Natural killer cell (primary cell): ENCODE data around the gene SERPINE3.

- PRO-cap, result no peak
These were observed at the start of gene SERPINE3 for GRCh38 chr13:51339530-51339970. TSS of gene SERPINE3 (plus strand) at chr13:51339691.

DNA sequence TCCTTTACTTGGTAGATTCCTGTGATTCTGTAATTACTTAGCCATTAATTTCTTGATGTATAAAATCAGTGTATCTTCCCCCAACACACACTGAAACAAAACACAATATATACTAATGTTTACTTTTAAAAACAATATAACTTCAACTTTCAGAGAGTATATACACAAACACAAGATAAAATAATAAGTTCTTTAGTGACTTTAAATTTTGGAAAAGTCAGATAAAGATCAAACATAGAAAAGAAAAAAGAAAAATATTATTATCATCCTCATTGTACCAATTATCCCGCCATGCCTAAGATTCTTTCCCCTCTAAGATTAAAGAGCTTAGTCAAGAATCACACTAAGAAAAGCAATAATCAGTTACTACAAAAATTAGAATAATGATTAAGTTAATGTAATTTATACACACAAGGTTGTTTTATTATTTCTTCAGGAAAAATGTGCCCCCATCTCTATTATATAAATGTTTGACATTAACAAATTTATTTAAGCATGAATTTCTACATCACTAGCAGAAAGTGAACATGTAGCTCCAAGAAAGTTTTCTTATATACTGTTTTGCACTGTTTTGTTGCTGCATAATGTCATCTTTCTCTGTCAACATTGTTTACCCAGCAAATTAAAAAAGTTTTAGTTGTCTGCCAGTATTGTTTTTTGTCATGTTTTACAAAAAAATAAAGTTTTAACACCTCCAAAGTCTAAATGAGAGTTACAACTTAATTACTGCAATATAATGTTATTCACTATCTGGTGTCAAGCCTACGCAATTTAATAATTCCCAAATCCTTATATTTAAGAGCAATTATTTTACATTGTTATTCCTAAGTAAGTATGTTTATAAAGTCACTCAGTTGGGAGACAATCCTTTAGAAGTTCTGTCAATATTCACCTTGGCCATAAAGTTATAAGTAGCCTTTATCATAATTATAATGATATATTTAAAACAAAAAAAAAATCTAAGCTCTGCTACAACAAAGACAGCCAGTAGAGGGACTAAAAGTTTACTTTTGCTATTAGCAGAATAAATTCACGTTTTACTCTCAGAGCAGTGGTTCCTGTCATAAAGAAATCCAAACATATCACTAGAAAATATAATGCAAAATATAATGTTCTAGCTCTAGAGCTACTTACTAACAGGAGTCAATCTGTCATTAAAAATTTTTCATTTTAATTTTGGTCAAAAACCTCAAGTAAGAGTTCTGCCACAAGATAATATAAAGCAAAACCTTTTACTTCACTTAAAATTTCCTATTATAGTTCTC is 18.2 kb downstream of the INTS6 start:
- PRO-cap, result no peak

GRCh38 chr13:51456661-51456900 is 3.7 kb upstream of the INTS6 start:
- PRO-cap, result no peak

- PRO-cap, result no peak
These were observed 7.4 kb upstream of the WDFY2 start for GRCh38 chr13:51576902-51577200.

DNA sequence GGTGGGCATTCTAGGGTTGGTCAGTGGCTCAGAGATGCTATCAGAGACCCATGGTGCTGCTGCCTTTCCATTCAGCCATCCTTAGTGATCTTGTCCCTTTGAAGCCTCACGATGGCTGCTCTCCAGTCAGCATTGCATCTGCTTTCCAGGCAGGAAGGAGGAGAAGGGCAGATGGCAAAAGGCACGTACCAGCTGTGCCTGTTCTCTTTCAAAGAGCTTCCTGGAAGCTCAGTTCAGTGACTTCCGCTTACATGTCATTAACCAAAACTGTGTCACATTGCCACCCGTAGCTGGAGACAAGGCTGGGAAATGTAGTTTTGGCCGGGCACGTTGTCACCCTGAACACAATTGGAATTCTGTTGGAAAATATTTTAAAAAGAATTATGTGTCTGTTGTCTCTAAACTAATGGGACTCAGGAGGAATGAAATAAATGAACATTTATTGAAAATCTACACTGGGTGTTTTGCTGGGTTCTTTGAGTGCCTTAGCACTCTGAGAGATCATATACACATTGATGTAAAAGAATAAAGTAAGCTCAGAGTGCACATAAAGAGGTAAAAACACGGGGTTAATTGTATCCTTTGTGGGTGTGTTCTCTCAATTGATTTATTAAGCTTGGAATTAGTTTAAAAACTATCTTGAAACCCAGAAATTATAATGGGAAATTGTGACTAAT is 30.3 kb downstream of the WDFY2 start:
- PRO-cap, result unidirectional peak, minus-strand start at position 210 of the sequence

DNA sequence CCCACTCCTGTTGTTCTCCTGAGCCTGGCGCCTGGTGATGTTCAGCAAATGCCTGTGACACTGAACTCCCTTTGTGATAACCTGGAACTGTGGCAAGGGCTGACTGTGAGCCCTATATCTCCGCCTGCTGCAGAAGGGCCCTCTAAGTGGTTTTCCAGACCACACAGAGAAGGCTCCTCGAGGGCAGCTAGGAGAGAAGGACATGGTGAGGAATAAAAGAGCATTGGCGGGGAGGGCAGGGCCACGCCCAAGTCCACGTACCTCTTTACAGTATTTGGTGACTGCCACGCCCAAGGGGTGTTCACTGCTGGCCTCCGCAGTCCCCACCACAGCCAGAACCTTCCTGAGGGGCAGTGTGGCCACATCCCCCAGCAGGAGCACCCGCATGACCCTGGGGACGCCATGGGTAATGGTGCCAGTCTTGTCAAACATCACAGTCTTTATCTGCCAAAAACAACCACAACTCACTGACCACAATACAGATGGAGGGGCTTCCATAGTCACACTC is 67.3 kb downstream of the ATP7B start:
- PRO-cap, result no peak

DNA sequence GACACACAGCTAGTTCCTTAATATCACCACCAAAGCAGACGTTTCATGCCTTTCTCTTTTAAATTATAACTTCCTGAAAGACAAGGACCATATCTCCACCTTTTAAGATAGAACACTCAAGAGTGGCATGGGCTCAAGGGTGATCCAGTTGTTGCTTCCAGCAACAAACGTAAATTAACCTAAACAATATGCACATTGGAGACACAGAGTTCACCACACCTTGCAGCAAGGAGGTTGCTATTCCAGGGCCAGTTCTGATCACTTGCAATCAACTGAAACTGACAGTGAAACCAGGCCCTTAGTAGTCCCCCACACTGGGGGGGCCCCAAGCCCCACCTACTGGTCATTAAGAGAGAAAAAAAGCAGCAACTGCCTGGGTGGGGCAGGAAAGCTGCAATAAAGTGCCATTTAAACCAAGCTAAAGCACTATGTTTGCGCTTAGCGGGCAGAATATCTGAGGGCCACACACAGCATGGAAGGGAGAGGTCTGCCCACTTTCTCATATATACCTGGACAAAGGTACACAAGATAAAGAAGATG is 51.5 kb downstream of the ATP7B start:
- PRO-cap, result no peak

- PRO-cap, result no peak
These were observed 1.1 kb downstream of the NEK5 start for GRCh38 chr13:52127763-52128226.

- PRO-cap, result no peak
These were observed 22.1 kb downstream of the VPS36 start for GRCh38 chr13:52428199-52428968.

DNA sequence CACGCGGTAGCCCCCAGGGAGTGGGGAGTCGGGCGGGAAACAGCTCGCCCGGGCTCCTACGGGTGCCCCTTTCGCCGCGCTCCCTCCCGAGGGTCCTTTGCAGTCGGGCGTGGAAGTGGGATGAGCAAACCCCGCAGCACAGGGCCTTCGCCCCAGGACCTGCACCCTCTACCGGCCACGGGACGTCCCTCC is 478 bp downstream of the CNMD start:
- PRO-cap, result no peak

DNA sequence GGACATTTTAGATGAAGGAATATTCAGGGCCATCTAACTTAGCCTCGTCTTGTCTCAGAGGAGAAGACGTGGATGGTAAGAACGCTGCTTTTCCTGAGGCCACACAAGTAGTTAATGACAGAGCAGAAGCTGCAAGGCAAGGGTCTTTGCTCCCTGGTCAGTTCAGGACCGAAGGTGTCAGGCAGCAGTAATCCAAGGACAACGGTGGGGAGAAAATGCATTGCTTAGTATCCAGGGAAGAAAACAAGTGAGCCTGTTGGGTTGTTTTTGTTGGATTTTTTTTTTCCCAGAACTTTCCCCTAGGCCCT is 16.3 kb downstream of the OLFM4 start:
- PRO-cap, result no peak

GRCh38 chr13:53513153-53513432 is 484.5 kb downstream of the OLFM4 start:
- PRO-cap, result no peak

- PRO-cap, result no peak
These were observed 1000.5 kb downstream of the OLFM4 start for GRCh38 chr13:54029044-54029598.

- PRO-cap, result no peak
These were observed 1008.2 kb downstream of the OLFM4 start for GRCh38 chr13:54036827-54037159.

DNA sequence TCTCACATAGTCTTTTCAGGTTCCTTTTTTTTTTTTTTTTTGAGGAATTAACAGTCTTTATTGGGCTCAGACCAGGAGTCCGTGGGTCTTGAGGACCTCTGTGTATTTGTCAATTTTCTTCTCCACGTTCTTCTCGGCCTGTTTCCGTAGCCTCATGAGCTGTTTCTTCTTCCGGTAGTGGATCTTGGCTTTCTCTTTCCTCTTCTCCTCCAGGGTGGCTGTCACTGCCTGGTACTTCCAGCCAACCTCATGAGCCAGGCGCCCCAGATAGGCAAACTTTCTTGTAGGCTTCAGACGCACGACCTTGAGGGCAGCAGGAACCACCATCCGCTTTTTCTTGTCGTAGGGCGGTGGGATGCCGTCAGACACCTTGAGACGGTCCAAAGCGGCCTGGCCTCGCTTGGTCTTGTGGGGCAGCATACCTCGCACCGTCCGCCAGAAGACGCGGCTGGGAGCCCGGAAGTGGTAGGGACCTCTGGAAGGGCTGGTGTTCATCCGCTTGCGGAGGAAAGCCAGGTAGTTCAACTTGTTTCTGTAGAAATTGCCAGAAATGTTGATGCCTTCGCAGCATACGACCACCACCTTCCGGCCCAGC is 1412.1 kb downstream of the OLFM4 start:
- PRO-cap, result no peak

DNA sequence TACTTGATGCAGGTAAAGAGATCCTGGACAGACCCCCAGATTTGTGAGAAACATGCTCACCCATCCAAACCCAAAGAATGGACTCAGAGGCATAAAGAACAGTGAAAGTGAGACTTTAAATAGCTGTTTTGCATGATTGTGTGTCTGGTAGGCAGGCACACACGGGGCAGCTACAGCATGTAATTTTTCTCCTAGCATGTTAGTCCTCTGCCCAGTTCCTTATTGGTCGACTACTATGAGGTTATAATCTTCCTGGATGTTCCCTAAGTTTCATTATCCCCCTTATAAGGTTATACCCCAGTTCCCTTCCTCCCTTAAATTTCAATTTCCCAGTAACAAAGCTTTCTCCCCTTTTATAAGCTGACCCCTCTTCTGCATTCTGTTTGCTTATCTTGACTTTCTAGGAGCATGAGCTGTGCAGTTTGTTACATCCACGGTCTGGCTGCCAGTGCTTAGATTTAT is 1261.0 kb upstream of the PRR20A start:
- PRO-cap, result no peak

DNA sequence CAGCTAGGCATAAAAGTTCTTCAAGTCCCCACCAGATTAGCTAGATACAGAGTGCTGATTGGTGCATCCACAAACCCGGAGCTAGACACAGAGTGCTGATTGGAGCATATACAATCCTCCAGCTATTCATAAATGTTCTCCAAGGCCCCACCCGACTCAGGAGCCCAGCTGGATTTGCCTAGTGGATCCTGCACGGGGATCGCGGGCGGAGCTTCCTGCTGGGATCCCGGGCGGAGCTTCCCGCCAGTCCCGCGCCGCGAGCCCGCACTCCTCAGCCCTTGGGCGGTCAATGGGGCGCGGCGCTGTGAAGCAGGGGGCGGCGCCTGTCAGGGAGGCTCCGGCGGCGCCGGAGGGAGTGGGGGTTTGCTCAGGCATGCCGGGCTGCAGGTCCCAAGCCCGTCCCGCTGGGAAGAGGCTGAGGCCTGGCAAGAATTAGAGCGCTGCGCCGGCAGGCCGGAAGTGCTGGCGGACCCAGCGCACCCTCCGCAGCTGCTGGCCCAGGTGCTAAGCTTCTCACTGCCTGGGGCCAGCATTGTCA is 119.4 kb downstream of the PRR20E start:
- PRO-cap, result no peak

- PRO-cap, result no peak
These were observed 1.8 kb downstream of the PCDH17 start for GRCh38 chr13:57633233-57633881.

DNA sequence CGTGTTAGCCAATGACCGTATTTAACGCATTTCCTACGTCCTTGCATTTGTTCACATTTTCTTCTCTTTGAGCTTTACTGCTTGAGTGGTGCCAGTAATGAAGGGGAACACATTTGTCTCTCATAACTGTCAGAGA is 821.2 kb downstream of the DIAPH3 start:
- PRO-cap, result no peak

DNA sequence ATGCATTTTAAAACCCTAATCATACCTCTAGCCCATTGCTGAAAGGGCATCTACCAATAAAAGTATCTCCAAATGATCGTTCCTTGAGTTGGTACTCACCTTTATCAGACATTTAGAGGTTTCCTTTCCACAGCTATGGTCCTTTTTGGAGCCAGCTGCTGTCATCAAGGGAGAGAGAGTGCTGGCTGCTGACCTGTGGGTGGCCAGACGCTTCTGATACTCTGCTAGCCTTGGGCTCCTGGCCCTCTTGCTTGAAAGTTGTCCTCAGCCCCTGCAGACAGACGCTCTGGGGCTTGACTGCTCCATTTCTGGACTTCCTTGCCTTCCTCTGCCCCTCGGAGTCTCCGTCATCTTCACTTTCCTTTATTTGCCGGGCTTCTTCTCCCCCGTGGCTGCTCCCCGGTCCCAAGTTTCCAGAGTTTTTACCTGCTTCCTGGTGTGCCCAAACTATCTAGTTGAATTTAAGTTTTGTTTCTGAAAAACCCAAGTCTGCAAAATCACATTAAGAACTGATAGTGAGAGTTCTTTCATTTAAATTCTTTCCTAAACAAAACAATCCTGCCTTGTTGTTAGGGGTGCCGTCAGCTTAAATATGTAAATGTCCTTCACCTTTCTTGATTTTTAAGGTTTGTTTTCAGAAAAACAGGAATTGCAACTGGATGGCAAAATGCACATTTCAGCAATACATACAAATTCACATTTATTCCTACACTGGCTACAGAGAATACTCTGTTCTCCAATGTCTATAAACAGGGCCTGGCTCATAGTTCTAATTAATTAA is 499.0 kb downstream of the DIAPH3 start:
- PRO-cap, result no peak